Epithelial cell of proximal tubule (primary cell): ENCODE results near the gene ARHGAP30.

DNA sequence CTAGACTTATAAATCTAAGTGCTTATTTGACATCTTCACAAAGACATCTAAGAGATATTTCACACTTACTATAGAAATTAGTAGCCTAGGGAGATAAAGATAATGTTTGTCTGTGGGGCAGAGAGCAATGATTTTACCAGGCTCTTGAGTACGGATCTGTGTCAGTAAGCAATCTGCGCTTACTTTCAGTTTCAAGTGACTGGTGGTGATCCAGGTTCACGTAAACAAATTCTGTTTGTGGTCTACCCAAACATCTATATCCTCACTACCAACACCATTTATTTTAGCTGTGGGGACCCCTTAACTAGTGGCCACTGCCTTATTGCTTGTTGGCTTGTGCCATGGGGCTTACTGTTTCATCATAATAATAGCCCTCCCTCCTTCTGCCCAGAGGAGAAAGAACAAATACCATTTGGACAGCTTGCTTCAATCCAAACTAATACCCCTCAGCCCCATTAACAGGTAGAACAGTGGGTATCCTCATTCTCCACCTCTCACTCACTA is 37.6 kb downstream of the VANGL2 start:
- RAMPAGE, long total RNA: no peak
- RRBS: no CpG with 5 or more reads among the region's 3 CpGs

- RAMPAGE, long total RNA: no peak
- RRBS: no CpG with 5 or more reads among the region's 3 CpGs
Observed at GRCh38 chr1:160521901-160522623, 993 bp downstream of the SLAMF6 start.

DNA sequence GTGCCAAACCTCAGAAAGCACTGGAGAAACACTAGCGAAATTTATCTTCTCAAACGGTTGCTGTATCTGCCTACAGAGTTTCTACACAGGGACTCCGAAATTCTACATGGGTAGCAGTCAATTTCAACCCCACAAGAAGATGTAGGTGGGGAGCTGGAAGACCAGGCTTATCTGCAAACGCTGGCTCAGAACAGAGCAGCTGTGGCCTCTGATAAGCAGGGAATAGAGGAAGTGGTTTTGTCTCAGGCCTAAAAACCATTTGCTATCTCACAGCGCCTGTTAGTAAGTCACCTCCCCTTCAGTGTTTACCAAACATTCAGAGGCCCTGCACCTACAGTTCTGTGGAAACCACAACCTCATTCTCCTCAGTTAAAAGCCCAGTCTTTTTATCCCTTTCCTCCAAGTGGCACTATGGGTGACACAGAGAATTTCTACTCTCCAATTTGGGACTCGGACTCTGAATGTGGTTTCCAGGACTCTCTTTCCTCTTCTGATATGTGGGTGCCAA is 17.1 kb upstream of the SLAMF6 start:
- RAMPAGE, long total RNA: no peak
- RRBS: no CpG with 5 or more reads among the region's 6 CpGs

GRCh38 chr1:160540621-160541131 is 17.6 kb upstream of the SLAMF6 start:
- RAMPAGE, long total RNA: no peak
- RRBS: no CpG with 5 or more reads among the region's 2 CpGs

- RAMPAGE, long total RNA: no peak
Observed at GRCh38 chr1:160560339-160560710, 19.0 kb downstream of the CD84 start.

- RAMPAGE, long total RNA: no peak
- RRBS: no CpG with 5 or more reads among the region's 4 CpGs
Observed at GRCh38 chr1:160622965-160623576, 23.8 kb downstream of the SLAMF1 start.

DNA sequence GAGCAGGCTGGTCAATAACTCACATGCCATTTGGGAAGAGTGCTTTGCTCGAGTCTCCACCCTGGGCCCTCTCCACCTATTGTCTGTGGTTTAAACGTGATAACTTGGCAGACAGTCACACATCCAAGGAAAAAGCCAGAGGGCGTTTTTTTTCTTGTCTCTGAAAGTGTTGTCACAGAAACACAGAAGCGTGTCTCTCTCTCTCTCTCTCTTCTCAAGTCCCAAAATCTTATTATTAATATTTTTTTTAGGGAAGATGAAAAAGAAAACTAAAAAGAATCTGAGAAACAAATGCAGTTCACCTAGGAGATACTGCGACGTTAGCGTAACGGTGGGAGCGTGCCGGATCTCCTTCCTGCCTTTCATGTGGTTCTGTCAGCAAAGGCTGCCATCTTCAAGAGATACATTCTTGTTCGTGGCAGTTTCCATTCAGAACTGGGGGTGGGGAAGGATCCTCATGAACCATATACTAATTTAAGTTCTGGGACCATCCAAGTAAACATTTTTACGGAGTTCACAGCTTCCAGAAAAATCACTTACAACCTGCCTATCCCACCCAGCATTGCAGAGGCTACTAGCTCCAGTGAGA is 17.6 kb downstream of the SLAMF1 start:
- RAMPAGE, long total RNA: no peak
- RRBS: no CpG with 5 or more reads among the region's 12 CpGs

DNA sequence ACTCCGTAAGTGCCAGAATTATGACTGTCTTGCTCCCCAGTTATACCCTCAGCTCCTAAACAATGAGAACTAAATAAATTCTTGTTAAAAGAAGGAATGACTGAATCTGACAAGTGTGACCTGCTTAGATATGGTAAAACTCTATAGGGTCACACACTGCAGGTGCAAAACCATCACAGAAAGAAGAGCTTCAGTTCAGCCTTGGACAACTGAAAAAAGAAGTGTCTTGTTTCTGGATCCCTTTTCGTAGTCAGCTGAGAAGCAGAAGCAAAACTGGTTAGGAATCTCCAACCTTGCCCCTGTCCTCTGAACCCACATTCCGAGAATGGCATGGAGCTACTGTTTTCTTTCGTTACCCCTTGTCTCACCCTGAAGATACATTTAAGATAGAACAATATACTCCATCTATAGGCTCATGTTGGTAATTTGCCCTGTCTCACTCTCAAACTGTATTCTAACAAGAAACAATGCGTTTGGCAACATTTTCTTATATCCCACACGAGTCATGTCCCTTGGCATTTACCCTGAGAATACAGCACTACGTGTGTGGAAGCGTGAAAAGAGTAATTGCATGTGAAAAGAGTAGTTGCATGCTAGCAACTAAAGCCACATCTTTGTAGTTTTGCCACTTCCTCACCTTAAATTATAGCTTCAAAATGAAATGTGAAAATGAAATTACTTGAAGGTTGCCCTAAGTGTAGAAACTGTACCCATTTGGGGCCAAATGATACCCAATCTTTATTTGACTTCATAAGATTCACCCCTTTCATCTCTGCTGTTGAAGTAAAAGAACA is 5.2 kb downstream of the SLAMF7 start:
- RAMPAGE, long total RNA: no peak
- RRBS: no CpG with 5 or more reads among the region's 8 CpGs

GRCh38 chr1:160752815-160753276 is 13.8 kb downstream of the SLAMF7 start:
- RAMPAGE, long total RNA: no peak
- RRBS: no CpG with 5 or more reads among the region's 5 CpGs

GRCh38 chr1:160767629-160768301 is 28.2 kb upstream of the LY9 start:
- RAMPAGE, long total RNA: no peak
- RRBS: no CpG with 5 or more reads among the region's 6 CpGs

DNA sequence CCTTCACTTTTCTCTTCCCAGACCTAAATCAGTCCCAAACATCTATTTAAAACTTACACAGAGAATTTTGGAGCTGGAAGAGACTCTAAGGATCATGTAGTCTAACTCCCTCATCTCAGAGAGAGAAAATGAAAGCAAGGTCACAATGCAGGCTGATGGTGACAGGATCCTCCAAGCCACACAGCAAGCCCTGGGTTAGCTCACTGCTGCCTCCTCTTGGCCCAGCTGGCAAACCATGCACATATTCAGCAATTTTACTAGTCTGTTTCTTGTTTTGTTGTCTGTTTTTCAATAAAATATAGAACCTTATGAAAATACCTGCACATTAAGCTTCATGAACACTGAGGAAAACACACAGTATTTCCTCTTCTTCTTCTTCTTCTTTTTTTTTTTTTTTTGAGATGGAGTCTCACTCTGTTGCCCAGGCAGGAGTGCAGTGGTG is 27.7 kb upstream of the LY9 start:
- RAMPAGE, long total RNA: no peak

DNA sequence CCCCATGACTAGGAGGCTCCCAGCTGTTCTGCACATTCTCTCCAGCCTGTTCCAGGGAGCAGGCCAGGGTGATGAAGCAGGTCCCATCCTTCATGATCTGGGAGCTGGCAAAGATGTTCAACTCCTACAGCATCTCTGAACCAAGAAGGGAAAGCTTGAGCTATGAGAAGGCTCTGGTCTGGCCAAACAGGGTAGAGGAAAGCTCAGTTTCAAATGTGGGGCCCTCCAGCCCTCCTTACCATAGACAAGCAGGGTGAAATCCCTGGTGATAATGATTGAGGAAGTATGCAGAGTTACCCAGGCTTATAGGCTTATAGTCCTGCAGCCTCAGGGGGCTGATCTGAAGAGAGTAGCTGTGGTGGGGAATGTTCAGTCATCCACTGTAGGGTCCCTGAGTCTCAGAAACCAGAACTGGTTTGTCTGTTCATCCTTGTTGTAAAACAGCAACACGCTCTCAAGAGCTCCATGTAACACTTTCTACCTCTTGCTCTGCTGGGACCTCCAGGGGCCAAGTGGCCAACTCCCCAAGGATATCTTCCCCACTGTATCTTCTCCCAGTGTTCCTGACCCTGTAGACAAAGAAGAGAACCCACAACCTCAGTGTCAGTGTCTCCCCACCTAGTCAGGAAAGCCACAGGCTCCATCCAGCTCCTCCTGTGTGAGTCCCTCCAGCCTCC is 19.8 kb upstream of the LY9 start:
- RAMPAGE, long total RNA: no peak
- RRBS: no CpG with 5 or more reads among the region's 1 CpG

DNA sequence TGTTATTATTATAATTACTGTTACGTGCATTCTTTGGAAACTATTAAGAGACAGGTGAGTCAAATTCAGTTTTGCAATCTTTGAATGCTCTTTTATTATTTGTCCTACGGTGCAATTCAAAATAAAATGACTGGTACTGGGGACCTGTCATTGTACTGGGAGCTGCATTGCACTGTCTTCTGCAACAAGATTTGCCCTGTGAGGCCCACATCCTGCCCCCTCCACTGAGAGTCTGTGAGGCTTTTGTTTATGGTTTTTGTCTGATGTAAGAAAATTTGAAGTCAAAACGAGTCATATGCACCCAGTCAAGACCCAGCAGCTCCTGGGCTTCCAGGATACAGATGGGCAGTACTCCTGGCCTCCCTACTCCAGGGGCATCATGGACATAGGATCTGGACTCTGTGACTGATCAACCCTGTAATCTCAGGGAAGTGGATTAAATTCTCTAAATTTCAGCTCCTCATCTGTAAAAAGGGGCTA is 2.0 kb downstream of the LY9 start:
- RAMPAGE, long total RNA: no peak
- RRBS: no CpG with 5 or more reads among the region's 3 CpGs

DNA sequence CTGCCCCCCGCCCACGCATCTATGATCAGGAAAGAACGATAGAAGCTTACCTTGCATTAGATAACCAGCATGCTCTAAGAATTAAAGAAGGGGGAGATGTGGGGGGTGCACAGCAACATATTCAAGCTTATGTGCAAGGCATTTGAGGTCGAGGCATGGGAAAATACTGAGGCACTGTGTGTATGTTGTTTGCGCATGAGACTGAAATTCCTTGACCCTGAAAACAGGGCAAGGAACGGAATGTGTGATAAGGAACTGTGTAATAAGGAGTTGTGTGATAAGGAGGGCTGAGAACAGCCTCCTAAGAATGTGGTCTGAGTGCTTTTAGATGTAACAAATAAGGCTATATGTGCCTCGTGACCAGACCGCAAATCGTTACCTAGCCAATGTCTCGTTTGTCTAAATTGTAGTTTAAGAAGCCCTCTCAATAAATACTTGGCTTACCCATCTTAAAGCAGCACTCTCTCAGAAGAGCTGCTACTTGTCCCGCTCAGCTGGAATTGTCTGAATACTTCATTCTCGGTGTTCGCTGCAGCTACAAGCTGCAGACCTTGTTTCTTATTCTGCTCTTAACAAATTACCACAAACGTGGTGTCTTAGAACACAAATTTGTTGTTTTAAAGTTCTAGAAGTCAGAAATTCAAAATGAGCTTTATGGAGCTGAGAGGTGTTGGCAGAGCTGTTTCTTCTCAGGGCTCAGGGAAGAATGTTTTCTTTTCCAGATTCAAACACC is 26.6 kb upstream of the ITLN1 start:
- RAMPAGE, long total RNA: no peak
- RRBS: no CpG with 5 or more reads among the region's 14 CpGs

GRCh38 chr1:160951217-160951880 is 3.3 kb downstream of the ITLN2 start:
- RAMPAGE, long total RNA: no peak
- RRBS: no CpG with 5 or more reads among the region's 7 CpGs

DNA sequence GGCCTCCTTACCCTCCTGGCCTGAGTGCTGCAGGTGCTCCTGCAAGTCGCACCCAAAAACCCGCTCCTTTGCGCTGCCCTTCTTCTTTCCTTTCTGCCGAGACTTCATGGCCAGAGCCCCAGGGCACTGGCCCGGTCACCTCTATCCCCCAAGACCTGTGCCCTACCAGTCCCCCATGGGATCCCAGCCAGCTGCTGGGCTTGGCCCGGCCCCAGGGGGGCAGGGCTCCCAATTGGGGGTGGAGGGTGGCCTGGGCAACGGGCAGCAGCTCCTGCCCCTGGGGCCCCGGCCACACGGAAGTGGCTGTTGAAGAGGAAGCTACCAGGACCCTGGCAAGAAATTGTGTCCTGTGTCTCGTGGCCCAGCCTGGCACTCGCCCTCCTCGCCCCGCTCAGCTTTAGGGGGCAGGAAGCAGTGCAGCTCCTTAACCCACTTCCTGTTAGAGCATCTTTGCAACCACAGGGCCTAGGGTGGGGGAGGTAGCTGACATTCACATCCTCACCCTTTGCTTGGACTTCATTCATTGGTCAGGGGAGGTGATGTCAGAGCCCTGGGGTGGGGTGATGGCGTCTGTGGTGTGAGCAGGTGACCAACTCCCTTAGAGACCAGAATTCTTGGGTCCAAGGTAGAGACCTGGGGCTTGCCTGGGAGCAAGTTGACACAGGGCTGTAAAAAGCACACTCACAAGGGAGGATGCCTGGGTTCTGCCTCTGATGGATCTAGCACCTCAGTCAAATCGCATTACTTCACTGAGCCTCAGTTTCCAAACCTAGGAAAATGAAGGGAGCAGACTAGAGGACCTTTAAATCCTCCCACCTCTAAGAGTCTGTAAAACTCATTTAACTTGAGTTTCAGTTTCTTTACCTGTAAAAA is at the start of gene ARHGAP30:
TSS of gene ARHGAP30 (minus strand) at position 375 of the 873 bp plus-strand sequence.
- RAMPAGE, long total RNA: no peak
- RRBS: 73% methylated on average over 4 of the region's 15 CpGs

DNA sequence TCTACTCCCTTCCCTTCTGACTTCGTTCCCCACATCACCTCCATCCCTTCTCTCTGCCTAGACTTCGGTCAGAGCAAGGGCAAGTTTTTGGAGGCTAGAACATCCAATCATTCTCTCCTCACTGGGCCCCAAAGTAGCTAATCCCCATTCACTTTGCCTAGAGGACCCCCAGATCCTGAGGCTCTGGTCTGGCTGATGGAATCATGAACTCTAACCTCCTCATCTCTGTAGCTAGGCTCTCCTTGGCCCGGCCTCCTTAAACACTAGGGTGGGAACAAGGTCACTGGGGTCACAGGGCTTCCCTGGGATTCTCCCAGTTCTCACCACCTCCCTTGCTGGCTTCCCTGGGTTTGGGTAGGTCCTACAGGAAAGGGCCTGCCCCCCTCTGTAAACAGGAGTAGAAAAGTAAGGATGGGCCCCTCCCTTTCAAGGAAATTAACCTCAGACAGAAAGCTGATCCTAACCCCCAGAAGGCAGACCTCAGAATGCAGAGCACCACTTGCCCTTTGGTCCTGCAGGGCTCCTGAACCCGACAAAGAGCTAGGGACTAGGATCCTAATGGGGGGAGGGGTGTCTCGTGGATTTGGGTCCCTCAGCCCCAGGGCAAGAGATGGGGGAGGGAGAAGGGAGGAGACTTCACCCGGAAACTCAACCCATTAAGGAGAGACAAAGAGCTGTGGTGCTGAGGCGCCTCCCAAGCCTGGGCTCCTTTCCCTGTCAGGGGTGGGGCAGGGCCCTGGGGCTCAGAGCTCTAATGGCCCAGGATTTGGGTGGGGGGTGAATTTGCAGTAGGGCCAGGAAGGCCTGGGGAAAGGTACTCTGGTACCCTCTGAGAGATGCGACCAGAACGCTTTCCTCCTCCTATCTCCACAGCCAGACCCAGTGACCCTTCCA is 3.1 kb downstream of the NECTIN4 start:
- RAMPAGE, long total RNA: no peak
- RRBS: no CpG with 5 or more reads among the region's 9 CpGs

DNA sequence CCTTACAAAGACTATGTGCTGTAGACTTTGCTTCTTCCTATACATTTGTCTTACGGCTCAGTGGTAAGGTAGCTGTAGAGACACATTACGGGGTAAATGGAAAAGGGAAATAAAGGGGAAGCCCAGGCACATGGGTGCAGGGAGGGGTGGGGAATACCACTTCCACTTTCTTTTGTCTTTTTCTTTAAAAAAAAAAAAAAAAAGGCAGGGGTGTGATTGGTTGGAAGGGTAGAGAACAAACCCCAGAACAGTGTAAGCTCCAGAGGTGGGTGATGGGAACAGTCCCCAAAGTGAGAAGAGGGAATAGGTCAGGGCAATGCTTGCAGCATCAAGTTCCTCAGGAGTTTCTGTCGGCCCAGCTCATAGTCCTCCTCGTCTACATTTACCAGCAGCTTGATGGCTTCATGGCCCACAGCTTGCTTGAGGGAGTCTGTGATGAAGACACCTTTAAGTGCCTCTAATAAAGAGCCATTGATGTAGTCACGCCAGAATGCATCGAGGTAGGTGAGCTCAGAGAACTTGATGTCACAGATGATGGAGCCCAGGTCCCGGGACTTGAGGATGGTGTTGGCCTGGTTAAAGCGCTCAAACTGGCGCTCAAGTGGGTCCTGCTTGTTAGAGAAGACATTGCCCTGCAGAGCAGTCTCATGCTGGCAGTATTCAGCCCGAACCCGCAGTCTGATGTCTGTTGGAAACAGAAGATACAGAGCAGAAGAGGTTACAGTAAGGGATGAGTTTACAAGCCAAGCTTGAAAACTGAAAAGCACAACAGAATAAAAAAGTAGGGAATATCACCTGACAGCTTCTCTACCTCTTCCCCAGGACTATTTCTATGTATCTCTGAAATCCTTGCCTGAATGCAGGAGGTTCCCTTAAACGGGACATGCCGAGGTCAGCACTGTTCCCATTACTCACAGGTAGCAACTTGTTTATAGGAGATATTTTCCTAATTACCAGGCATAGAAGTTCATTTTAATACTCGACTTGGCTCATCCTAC is 4.2 kb downstream of the NIT1 start:
- RAMPAGE, long total RNA: no peak
- RRBS: no CpG with 5 or more reads among the region's 14 CpGs

GRCh38 chr1:161153302-161153630 is 512 bp upstream of the UFC1 start:
- RAMPAGE, long total RNA: no peak
- RRBS: no CpG with 5 or more reads among the region's 8 CpGs

GRCh38 chr1:161195181-161195570 is 3.7 kb downstream of the ADAMTS4 start:
- RAMPAGE, long total RNA: no peak
- RRBS: no CpG with 5 or more reads among the region's 4 CpGs